Left lung (tissue), 1 donor: Measurements from ENCODE around the genes DCLRE1B, HIPK1 and CSDE1.

DNA sequence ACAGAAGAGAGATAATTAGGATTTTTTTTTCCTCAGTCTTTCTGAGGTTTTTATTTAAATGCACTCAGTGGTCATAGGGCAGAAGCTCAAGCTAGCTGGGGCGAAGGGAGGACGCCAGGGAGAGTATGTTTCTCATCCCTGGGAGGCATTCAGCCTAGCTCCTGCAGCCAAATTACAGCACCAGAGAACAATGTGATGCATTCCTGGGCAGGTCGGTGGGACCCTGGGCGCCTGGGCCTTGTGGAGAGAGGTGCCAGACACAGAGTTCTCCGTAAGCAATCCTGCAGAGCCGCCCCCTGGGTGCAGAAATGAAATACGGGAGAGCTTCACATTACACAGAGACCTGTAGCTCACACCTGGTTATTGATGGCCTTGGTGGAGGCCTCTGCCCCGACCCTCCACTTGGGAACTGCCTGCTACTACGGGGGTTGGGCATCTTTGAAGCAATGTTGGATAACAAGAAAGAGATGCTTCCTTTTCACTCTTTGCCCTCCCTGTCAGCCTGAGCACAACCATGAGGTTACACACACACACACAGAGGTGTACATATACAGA, 15.5 kb downstream of the WNT2B start:
- PRO-cap: no peak

DNA sequence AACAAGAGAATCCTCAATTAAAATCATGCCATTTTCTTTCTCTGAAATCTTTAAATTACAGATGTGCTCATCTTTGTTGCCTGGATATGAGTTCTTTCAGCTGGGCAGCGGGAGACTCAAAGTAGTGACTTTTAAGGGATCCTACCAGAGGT, 640 bp downstream of the ST7L start:
- PRO-cap: no peak

GRCh38 chr1:112700422-112701638, 6.1 kb downstream of the RHOC start:
- PRO-cap: unidirectional peak, minus-strand start at chr1:112700498; unidirectional peak, minus-strand start at chr1:112700541

- PRO-cap: bidirectional peak, plus-strand start at chr1:112706200, minus-strand start at chr1:112705894
Observed at GRCh38 chr1:112705757-112706451, 1.0 kb downstream of the RHOC start.

- PRO-cap: no peak
Observed at GRCh38 chr1:112794135-112794396, 75.4 kb downstream of the TAFA3 start.

DNA sequence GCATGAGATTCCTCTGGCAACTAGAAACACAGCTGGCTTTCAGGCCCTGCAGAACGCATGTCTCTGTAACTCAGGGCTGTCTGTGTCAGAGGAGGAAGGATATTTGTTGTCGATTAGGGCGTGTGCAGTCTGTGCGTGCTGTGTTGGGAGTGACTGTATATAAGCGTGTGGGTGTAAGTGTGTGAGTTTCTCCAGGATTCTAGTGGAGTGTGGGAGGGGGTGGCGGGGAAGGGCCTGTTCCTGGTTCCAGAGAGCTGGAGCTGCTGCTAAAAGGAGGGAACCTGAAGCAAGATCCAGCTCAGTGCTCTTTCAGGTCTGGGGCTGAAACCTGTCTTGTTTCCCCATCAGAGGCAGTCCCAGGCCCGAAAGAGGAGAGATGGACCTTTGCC, 74.2 kb downstream of the SLC16A1 start:
- PRO-cap: no peak

DNA sequence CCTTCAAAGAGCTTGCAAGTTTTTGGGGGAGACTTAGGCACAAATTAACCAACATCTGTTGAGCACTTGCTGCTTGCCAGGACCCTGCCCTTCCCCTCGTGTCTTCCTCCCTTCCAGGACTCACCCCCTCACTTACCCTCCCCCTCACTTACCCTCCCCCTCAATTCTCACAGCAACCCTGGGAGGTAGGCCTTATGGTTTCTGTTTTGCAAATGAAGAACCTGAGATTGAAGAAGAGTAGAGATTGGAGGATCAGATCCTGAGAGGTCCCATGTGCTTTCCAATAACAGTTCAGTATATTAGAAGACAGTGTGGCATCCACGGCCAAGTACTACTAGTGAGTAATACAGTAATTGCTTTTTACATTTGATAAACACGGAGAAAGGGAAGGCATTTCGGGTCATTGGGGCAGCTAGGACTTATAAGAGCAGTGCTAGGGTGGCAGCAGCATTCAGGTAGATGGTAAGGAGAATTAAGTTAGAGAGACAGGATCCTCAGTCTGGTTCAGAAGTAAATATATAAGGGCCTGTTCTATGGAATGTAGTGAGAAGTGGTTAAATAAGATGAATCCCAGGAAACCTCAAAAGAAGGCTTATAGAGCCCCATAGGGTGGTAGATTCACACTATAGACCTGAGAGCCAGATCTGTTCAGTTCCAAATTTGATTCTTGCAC, 1.5 kb upstream of the SLC16A1 start:
- PRO-cap: no peak

DNA sequence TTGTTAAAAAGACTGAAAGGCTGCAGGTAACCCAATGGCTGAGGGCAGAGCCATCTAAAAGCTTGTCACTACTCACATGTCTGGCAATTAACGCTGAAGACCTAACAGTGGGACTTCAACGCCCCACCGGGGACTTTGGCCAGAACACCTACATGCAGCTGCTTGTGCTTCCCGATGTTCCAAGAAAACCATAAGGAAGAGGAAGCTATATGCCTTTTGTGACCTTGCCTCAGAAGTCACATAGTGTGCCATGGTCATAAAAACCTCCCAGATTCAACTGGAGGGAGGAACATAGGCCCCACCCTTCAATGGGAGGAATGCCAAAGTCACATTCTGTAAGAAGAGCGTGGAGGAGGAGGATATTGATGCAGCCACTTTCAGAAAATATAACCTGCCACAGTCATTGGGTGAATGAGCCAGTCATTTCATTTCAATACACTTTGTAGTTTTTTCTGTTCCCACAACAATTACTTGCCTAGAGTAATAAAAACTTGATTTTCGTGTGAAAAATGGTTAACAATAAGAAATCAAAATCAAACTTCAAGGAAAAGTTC, 147.8 kb upstream of the MAGI3 start:
- PRO-cap: no peak

- PRO-cap: no peak
Observed at GRCh38 chr1:113390913-113392073, 978 bp downstream of the MAGI3 start.

GRCh38 chr1:113438194-113438753, 48.0 kb downstream of the MAGI3 start:
- PRO-cap: no peak

DNA sequence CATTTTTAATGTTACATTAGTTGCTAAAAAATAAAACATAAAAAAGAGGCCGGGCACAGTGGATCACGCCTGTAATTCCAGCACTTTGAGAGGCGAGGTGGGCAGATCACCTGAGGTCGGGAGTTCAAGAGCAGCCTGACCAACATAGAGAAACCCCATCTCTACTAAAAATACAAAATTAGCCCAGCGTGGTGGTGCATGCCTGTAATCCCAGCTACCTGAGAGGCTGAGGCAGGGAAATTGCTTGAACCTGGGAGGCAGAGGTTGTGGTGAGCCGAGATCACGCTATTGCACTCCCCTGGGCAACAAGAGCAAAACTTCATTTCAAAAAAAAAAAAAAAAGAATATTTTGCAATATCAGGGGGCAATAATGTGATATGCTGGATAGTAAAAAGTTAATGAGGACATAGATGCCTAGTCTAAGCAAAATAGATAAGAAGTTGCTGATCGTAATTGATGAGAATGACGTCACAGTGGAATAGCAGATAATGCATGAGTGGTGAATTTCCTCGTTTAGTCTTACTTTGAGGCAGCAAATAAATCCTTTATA, 58.6 kb downstream of the MAGI3 start:
- PRO-cap: no peak

DNA sequence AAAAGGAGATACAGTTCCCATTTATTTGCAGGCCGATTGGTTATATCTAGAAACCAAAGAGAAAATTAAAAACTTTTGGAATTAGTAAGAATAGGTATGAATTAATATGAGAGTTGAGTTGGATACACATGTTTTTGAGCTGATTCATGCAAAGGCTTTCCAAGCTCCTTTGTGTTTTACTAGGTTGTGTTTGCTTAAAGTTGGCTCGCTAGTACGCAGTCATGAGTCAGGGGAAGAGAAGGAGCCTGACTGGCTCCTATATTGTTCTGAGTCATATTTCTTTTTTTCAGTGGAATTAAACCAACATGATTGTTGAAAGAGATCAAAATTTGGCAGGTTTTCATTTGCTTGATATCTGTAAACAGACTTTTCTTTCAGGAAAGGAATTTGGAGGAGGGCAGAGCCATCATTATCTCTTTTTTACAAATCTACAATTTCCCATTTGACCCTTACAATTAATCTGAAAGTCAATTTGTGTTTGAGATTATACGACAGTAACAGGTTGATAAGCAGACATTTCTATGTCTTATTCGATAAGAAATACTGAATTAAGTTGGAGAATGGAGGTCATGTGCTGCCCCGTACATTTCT, 66.7 kb downstream of the MAGI3 start:
- PRO-cap: no peak

GRCh38 chr1:113526082-113526680, 135.9 kb downstream of the MAGI3 start:
- PRO-cap: no peak

DNA sequence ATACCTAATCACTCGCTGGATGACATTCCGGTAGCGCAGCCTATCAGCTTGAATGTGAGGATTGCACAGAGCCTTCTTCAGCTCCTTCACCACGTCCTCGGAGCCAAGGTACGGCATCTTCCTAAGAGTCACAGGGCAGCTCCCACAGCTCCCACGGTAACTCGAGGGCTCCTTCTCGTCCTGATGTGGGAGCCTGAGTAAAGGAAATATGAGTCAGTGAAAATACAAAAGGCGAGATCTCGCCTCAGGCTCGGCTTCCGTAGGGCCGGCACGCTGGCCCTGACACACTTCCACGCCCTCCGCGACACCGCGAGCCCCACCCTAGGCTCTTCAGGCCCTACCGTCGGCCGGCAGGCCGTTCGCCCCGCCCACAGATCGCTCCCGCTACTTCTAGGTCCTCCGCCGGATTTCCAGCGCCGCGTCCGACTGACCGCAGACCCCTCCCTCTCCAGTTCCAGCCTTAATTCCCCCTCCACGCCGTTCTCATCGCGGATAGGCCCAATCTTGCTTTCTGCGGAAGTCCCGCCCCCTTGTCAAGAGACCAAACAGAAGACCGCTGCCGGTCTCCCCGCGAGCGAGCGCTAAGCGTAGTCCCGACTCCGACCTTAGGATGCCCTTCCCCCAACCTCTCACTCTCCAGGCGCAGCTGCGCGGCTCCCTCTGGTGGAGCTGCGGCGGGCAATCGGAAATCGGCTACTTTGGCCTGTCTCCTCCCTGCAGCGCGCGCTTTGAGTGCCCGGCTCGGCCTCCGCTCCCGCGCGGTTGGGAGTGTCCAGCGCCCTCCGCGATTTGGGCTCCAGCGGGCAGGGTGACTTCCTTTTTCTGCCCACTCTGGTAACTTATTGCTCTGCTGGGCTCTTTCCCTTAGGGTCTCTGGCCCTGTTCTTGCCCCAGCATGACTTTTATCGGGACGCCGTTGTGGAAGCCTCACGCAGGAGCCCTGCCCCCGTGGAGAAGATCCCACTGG, at the start of gene DCLRE1B:
Gene DCLRE1B, plus strand, starts transcription at position 726 of the 967 bp plus-strand sequence.
- PRO-cap: bidirectional peak, plus-strand start at position 787 of the sequence, minus-strand start at position 428 of the sequence

- PRO-cap: bidirectional peak, plus-strand start at chr1:113929133, minus-strand start at chr1:113928955; bidirectional peak, plus-strand start at chr1:113929366, minus-strand start at chr1:113929279
Observed at GRCh38 chr1:113928840-113929414, at the start of gene HIPK1. TSS of gene HIPK1 (plus strand) at chr1:113929324.

DNA sequence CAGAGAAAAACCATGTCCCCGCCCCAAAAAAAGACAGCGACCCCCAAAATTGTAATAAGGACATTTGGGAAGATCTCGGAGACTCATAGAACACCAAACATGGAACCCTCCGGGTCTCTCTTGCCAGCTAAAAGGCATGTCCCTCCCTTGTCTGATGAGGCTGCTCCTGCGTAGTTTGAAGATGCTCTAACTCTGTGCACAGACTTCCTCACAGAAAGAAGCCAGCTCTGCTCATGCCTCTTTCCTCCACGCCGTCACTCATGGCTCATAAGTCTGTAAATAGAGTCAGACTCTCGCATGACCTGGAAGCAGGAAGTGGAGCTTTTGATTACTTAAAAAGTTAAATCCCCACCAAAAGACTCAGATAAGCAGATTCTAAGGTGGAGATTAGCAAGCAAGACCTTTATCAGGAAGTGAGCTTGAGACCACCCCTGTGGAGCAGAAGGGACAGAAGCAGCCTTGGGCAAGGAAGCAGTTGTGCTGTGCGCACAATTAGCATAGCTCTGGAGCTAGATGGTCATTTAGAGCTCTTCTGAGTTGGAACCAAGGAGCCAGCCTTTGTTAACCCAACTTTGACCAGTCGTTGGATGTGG, 171.6 kb downstream of the TRIM33 start:
- PRO-cap: no peak

DNA sequence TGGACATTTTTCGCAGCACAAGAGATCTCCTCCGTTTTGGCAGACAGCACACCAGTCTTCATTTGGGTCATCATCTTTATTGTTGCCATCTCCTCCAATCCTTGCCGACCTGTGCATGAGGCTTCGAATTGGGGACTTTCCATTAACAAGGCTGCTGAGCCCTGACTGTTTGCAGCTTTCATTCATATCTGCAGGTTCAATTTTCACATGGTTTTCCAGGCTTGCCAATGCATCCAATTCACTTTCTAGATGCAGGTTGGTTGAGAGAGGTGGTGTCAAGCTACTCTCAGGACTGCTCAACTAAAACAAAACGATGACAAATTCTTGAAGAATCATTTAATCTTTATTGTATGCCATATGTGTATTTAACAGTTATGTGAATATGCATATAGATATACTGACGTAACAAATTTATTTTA, 105.5 kb downstream of the TRIM33 start:
- PRO-cap: no peak

DNA sequence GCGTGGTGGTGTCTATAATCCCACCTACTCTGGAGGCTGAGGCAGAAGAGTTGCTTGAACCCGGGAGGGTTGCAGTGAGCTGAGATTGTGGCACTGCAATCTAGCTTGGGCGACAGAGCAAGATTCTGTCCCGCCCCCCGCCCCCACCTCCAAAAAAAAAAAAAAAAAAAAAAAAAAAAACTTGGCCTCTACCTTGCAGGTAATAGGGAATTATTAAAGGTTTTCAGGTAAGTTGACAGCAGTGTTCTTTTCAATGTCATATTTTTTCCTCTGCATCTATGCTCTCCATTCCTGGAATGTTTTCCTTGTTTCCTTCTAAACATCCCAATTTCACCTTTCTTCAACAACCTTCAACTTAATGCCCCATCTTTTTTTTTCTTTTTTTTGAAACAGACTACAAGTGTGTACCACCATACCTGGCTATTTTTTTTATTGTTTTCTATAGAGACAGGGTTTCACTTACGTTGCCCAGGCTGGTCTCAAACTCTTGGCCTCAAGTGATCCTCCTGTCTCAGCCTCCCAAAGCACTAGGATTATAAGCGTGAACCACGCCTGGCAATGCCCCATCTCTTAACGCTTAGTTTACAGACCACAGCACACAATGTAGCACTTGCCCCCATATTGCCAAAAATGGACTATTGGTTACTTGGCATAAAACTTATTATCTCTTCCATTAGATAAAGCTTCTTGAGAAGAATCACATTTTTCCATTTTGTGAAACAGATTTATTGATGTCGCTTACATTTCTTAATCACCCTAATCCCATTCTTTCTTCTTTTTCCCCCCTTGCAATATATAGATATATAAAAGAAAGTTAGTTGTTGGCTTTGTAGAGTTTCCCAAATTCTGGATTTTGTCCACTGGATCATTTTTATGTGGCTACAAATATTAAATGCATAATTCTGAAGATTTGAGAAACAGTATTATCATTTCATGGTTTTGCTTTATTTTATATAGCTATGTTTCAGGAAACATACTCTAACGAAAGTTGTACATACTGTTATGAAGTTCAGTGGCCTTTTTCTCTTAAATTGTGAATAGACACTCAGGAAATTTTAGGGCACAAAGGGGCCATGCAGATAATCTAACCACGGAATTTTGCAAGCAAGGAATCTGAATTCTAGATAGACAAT, 8.1 kb downstream of the BCAS2 start:
- PRO-cap: no peak

DNA sequence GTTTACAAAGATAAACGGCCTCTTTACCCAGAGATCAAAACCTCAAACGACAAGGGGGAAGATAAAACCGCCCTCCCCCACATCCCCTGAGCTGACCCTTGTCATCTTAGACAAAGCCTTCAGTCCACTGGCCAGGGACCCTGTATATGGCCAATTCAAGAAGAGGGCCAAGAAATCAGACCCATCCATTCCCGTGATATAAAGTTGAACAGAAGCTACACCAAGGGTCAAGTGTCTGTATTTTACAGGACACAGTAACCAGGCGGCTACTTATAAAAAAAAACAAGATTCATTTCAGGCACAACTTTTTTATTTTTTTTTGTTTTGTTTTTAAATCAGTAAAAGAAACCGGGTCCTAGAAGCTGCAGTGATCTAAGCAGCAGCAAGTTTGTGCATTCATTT, 430 bp upstream of the NRAS start:
- PRO-cap: no peak

DNA sequence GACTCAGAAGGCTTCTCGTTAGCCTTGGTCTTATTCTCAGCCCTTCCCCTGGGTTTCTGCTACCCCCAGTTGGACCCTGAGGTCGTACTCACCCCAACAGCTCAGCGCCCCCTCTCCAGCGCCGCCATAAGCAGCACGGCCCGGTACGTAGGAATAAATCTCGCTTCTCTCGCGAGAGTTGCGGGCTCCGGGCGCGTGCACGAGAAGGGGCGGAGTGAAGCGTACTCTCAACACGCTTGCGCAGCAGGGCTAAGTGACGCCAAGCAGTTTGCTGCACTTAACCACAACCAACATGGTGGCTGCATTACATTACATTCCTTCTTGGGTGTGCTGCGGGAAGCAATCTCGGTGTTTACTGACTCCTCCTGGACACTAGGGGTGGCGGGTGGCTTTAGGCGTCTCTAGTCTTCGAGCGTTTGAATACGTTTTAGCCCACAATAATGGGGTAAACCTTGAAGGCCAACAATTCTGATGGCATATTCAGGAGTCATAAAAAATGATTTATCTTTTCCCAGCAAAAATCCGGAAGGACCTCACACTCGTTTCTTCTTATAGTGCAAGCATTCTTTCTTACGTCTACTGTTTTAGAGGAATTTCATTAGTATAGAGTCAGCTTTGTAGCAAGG, at the start of gene CSDE1:
Gene CSDE1, minus strand, starts transcription at position 152 of the 626 bp plus-strand sequence.
- PRO-cap: bidirectional peak, plus-strand start at position 355 of the sequence, minus-strand start at position 128 of the sequence